SK-N-SH (cell line): ENCODE results near the genes AIF1L and PRRT1B.

GRCh38 chr9:130715536-130715968, 22.0 kb downstream of the EXOSC2 start:
- RRBS: no CpG with 5 or more reads among the region's 3 CpGs
CAGE:
- cytosol, long polyA plus RNA: no peak
- long polyA plus RNA: no peak
- nucleus, long polyA plus RNA: no peak

- RRBS: no CpG with 5 or more reads among the region's 6 CpGs
CAGE:
- cytosol, long polyA plus RNA: no peak
- long polyA plus RNA: no peak
- nucleus, long polyA plus RNA: no peak
Observed at GRCh38 chr9:130772171-130772876, 62.7 kb upstream of the ABL1 start.

GRCh38 chr9:130788782-130789883, 45.9 kb upstream of the ABL1 start:
- RRBS: no CpG with 5 or more reads among the region's 5 CpGs
CAGE:
- cytosol, long polyA plus RNA: no peak
- long polyA plus RNA: no peak
- nucleus, long polyA plus RNA: no peak

DNA sequence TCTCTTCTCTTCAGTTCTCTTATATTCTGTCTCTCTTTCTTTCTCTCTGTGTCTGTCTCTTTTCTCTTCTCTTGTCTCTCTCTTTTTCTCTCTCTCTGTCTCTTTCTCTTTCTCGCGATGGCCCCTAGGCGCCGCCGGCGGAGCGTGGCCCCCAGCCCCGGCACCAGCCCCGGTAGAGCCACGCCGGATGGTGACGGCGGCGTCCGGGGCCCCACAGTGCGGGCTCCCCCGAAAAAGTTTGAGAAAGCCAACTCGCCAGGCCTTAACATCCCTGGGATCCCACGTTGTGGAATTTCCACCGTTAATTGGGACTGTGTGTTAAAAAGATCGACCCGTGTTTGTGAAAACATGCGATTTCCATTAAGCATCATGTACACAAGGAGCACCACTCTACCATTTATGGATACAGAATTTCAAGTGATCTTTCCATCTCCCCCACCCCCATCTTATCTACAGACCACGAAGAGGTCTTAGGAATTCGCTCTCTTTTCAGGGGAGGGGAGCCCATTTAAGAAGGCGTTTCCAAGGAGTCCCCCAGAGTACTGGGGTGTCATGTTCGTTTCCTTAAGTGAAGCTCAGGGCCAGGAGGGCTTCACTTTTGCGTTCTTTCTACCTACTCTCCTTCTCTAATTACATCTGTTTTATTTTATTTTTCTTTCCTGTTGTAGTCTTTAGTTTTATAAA, 756 bp downstream of the ABL1 start:
- RRBS: no CpG with 5 or more reads among the region's 28 CpGs
CAGE:
- cytosol, long polyA plus RNA: no peak
- long polyA plus RNA: no peak
- nucleus, long polyA plus RNA: no peak

DNA sequence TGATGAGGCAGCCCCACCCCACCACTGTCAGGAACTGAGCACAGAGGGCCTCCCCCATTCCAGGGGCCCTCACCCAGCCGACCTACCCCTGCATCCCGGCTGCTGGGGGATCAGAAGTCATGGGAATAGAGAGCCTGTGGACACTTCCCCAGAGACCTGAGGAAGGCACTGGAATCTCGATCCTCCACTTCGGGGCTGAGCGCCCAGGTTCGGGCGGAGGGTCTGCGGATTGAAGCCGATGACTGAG, 198 bp downstream of the QRFP start:
- RRBS: no CpG with 5 or more reads among the region's 9 CpGs
CAGE:
- cytosol, long polyA plus RNA: no peak
- long polyA plus RNA: no peak
- nucleus, long polyA plus RNA: no peak

DNA sequence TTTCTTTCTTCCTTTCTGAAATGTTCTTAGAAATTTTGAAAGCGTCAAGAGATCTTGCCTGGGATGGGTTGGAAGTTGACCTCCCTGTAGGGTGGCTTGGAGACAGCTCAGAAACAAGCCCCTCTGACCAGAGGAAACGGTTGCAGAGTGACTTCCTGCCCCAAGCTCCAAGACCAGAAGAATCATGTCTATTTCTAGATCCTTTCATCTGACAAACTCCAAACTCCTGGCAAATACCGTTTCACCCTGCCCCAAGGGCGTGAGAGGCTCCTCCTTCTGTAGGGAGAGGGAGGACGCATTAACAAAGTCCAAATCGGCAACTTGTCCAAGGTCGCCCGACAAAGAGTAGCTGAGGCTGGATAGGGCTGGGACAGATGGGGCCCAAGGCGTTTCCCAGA, 3.9 kb downstream of the FIBCD1 start:
- RRBS: no CpG with 5 or more reads among the region's 9 CpGs
CAGE:
- cytosol, long polyA plus RNA: no peak
- long polyA plus RNA: no peak
- nucleus, long polyA plus RNA: no peak

DNA sequence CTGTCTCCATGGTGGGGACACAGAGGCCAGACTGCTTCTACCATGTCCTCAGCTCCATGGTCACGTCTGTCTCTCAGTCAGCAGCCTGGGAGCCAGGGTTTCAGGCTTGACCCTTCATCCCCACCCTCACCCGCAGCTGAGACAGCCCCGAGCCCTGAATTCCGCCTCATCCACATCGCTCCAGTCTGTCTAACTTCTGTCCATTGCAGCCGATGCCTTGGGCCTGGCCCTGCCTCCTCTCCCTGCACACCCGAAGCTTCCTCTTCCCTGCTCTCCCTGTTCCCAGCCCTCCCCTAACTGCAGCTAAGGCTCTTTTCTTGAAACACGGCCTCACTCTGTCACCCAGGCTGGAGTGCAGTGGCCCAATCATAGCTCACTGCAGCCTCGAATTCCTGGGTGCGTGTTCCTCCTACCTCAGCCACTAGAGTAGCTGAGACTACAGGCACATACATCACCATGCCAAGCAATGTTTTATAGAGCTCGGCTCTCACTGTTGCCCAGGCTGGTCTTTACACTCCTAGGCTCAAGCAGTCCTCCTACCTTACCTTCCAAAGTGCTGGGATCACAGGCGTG, 28.3 kb downstream of the LAMC3 start:
- RRBS: no CpG with 5 or more reads among the region's 12 CpGs
CAGE:
- cytosol, long polyA plus RNA: no peak
- long polyA plus RNA: no peak
- nucleus, long polyA plus RNA: no peak

DNA sequence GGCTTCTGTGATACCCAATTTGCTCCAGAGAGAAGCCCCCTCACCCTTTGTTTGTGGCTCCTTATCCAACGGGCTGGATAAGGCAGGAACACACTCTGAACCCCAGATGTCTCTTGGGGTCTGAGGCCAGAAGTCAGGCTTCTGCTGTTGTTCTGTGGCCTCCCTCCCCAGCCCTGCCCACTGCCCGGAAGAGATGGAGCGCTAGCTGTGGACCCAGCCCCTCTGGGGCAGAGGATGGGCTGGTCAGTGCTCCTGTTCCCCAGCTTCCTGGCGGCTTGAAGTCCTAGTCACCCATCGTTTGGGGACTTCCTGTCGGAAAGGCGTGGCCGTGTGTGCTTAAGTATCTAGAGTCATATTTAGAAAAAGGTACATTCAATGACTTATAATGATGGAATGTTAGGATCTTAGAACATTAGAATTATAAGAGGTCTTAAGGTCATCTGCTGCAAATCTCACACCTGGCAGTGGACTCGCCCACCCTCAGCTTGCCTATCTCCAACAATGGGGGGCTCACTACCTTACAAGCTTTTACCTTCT, 13.6 kb upstream of the AIF1L start:
- RRBS: no CpG with 5 or more reads among the region's 9 CpGs
CAGE:
- cytosol, long polyA plus RNA: no peak
- long polyA plus RNA: no peak
- nucleus, long polyA plus RNA: no peak

DNA sequence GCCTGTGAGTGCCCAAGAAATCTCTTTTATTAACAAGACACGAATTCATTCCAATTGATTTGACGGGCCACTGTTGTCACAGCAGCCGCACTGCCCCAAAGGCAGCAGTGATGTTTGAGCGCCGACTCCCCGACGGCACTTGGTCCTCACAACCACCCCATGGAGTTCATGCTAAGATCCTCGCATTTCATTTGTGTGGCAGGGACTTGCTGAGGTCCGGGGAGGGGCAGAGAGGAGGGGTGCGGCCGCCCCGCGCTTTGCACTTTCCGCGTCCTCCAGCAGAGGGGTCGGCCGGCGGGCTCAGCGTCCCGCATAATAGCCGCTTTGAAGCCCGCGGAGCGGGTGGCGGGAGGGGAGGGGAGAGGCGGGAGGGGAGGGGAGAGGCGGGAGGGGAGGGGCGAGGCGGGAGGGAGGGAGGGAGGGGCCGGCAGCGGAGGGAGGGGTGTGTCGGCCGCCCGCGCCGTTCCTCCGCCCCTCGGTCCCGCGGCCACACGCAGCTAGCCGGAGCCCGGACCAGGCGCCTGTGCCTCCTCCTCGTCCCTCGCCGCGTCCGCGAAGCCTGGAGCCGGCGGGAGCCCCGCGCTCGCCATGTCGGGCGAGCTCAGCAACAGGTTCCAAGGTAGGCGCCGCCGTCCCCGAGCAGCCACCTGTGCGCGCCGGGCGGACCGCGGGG, at the start of gene AIF1L:
TSS of gene AIF1L (plus strand) at position 490 of the 673 bp plus-strand sequence.
- RRBS: 4% methylated on average over 42 of the region's 67 CpGs
CAGE:
- cytosol, long polyA plus RNA: no peak
- long polyA plus RNA: no peak
- nucleus, long polyA plus RNA: no peak

- RRBS: 92% methylated on average over 10 of the region's 25 CpGs
CAGE:
- cytosol, long polyA plus RNA: no peak
- long polyA plus RNA: no peak
- nucleus, long polyA plus RNA: no peak
Observed at GRCh38 chr9:131111726-131112373, 13.5 kb upstream of the NUP214 start.

GRCh38 chr9:131214631-131215525, 61.4 kb downstream of the FAM78A start:
- RRBS: no CpG with 5 or more reads among the region's 8 CpGs
CAGE:
- cytosol, long polyA plus RNA: no peak
- long polyA plus RNA: no peak
- nucleus, long polyA plus RNA: no peak

DNA sequence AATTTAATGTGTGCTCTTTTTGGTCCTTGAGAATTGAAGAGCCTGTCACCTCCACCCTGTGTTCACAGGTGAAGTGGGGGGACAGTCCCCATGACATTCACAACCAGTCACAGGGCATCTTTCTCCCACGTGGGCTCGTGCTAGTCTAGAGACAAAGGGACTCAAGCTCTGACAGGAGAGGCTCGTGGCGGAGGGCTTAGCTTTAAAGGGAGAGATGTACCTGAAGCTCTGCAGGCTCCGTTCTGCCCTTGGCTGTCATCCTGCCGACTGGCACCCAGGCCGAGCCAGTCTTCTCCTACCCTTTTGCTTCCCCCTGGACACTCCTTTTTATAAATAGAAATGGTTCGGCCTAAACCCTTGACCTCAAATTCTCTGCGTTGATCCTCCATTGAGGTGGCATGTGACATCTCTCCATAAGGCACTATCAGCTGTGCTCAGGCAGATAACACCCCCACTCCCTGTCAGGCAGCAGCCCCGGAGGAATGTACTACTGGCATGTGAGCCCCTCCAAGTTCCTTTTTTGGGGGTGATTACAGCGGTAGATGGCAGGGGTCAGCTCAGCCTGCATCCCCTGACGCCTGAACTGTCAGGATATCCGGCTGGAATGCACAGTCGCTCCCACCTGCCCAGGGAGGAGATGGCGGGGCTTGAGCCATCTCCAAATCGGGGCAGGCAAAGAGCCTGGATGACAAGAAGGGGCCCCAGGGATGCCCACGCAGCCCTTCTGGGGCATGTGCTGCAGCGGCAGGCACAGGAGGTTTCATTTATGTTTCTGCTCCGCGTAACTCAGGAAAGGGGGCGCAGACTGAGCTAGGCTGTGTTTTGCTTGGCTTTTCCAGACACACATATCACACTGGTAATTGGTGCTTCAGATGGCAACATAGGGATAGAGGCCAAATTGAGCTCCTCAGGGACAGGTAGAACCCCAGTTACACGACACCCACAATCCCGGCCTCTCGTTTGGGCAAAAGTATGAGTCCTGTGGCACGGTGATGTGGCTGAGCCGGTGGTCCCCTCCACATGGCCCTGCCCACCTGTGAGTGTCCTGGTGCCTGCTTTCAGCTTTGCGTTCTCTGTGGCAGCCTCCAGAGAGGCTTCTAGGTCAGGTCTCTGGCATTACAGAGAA, 40.8 kb downstream of the FAM78A start:
- RRBS: over 99% methylated on average over 6 of the region's 27 CpGs
CAGE:
- cytosol, long polyA plus RNA: no peak
- long polyA plus RNA: no peak
- nucleus, long polyA plus RNA: no peak

DNA sequence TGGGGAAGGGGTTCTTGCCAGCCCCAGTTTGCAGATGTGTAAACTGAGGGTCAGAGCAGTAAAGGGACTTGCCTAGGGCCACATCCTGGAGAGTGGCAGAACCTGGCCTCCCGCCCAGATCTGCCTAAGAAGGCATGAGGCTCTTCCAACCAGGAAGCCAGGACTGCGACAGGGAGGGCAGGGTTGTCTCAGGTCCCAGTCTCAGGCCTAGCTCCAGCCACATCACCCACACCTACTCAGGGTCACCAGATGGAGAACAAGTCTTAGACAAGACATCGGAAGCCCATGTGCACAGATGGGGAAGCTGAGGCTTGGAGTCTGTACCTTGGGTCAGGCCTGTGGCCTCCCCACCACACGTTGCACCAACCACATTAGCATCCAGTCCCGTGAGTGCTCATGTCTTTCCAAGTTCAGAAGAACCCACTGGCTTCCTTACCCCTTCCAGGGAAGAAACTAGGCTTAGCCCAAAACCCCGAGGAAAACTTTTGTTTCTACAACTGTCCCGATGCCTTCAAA, 2.4 kb downstream of the FAM78A start:
- RRBS: no CpG with 5 or more reads among the region's 7 CpGs
CAGE:
- cytosol, long polyA plus RNA: no peak
- long polyA plus RNA: no peak
- nucleus, long polyA plus RNA: no peak

DNA sequence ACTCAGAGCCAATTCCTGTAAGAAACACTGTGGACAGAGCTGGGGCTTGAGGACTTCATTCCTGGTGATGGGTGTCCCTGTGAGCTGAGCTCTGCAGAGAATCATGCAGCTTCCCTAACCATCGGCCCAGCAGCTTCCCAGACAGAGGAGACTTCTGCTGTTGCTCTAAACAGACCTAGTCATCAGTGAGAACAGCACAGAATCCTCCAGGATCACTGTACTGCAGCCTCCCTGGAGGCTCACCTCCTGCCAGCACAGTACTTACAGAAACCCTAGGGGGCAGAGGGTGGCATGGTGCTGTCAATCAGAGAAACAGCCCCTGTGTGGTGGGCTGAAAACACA, 39.2 kb downstream of the PRRC2B start:
- RRBS: no CpG with 5 or more reads among the region's 1 CpG
CAGE:
- cytosol, long polyA plus RNA: no peak
- long polyA plus RNA: no peak
- nucleus, long polyA plus RNA: no peak

- RRBS: no CpG with 5 or more reads among the region's 22 CpGs
CAGE:
- cytosol, long polyA plus RNA: no peak
- long polyA plus RNA: no peak
- nucleus, long polyA plus RNA: no peak
Observed at GRCh38 chr9:131478870-131479949, 23.5 kb upstream of the POMT1 start.

DNA sequence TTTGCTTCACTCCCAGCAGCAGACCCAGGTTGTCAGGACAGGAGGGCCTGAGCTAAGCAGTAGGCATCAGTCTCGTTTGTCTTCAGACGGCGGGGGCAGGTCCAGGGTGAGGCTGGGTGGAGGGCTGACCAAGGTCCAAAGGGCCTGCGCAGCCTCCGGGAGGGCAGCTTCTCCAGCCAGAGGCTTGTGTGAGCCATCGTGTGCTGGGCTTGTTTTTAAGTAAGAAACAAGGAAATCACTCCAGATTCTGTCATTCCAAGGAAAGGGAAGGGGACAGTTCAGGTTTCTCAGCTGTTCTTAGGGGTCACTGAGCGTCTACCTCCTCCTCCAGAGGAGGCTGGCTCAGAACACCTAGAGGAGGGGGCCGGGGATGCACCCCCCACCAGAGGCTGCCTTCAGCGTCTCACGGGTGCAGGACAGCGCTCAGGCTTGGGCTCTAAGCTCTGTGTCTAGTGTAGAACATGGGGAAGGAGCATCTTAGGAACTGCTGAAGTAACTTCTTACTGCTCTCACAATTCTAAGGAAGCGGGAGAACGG, 5.5 kb upstream of the POMT1 start:
- RRBS: no CpG with 5 or more reads among the region's 13 CpGs
CAGE:
- cytosol, long polyA plus RNA: no peak
- long polyA plus RNA: no peak
- nucleus, long polyA plus RNA: no peak

DNA sequence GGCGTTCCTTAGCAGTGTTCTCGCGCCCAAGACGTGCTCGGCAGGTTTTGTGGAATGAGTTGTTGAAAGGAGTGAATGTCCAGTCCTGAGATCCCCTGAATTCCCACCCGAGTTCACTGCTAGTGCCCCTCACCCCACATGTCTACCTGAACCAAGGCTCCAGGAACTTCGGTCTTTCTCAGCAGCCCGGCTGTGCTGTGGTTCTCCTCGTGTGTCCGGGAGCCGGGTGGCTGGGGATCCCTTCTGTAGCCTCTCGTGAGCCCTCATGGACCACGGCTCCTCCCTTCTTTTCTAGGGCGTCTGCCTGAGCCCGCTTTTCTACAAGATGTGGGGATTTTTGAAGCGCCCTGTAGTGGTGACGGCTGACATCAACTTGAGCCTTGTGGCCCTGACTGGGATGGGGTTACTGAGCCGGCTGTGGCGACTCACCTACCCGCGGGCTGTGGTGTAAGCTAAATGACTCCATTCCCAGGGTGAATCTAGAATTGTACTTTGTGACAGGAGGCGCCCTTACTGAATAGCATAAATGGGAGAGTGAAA, 1.2 kb downstream of the POMT1 start:
- RRBS: no CpG with 5 or more reads among the region's 22 CpGs
CAGE:
- cytosol, long polyA plus RNA: no peak
- long polyA plus RNA: no peak
- nucleus, long polyA plus RNA: no peak

DNA sequence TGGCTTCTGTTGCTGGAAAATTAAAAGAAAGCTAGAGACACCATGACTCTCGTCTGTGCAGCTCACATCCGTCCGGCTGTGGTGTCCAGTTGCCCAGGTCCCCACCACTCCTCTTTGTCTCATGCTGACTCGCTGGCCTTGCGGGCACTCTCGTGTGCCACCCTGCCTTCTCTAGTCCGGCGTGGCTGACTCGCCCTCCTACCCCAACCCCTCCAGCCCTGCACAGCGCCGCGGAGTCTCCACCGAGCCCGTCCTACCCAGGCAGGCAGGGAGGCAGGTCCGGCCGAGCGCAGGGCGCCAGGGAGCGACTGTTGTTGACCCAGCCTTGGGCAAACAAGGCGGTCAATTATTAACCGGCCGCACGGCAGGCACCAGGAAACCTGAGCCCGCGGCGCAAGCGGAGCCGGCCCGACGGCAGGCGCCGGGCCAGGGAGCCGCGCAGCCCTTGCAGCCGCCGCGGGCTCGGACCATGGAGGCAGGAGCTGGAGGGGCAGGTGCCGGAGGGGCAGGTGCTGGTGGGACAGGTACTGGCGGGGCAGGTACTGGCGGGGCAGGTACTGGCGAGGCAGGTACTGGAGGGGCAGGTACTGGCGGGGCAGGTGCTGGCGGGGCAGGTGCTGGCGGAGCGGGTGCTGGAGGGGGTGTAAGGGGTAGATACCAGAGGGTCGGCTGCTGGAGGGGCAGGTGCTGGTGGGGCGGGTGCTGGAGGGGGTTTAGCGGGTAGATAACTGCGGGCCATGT, at the start of gene PRRT1B:
TSS of gene PRRT1B (plus strand) at position 377 of the 741 bp plus-strand sequence.
- RRBS: 14% methylated on average over 26 of the region's 50 CpGs
CAGE:
- cytosol, long polyA plus RNA: no peak
- long polyA plus RNA: no peak
- nucleus, long polyA plus RNA: no peak

DNA sequence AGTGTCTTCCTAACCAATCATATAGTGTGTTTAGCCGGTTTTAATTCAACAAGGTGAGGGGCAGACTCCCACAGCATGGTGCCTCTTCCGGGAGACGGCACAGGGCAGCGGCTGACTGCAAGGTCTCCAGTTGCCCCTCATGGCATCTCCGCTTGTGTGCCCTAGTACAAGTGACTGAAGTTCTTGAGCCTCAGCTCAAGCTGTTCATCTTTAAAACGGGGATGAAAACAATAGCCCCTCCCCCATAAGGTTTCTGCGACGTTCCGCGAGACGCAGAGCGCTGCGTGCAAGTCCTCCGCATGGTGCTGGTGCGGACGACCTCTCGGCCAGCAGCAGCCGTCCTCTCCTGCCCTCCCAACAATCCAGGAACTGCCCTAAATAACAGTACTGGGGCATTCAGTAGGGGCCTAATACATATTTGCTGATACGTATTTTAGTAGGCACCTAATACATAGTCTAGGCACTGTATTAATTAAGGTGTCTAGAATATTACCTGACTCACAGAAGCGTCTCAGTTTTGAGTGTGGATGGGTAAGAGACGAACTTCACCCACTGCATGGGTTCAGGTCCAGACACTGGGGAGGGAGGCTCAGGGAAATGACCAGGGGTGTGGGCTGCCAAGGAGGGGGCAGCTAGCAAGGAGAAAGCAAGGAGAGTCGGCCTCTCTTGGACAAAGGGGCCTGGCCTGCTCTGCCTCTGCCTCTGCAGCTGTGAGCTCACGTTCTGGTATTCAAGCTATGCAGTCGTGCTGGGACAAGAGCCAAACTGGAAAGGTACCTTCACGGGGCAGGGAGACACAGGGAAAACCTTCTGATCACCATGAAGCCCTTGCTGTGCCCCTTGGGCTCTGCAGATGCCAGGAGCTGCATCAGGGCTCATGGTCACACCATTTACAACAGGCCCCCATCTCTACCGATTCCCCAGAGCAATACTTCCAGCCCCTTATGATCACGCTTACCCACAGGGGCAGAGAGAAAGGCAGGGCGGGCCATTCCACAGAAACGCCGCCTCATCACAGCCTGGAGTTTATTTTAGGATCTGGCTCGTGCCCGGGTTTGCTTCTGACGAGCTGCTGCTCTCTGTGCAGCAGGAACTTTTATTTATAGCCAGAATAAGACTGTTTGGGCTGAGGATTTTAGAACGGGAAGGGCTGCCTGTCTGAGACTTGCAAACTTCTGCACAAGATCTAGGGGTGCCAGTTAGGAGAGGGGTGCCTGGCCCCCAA, 63.0 kb downstream of the PRRT1B start:
- RRBS: no CpG with 5 or more reads among the region's 34 CpGs
CAGE:
- cytosol, long polyA plus RNA: no peak
- long polyA plus RNA: no peak
- nucleus, long polyA plus RNA: no peak

DNA sequence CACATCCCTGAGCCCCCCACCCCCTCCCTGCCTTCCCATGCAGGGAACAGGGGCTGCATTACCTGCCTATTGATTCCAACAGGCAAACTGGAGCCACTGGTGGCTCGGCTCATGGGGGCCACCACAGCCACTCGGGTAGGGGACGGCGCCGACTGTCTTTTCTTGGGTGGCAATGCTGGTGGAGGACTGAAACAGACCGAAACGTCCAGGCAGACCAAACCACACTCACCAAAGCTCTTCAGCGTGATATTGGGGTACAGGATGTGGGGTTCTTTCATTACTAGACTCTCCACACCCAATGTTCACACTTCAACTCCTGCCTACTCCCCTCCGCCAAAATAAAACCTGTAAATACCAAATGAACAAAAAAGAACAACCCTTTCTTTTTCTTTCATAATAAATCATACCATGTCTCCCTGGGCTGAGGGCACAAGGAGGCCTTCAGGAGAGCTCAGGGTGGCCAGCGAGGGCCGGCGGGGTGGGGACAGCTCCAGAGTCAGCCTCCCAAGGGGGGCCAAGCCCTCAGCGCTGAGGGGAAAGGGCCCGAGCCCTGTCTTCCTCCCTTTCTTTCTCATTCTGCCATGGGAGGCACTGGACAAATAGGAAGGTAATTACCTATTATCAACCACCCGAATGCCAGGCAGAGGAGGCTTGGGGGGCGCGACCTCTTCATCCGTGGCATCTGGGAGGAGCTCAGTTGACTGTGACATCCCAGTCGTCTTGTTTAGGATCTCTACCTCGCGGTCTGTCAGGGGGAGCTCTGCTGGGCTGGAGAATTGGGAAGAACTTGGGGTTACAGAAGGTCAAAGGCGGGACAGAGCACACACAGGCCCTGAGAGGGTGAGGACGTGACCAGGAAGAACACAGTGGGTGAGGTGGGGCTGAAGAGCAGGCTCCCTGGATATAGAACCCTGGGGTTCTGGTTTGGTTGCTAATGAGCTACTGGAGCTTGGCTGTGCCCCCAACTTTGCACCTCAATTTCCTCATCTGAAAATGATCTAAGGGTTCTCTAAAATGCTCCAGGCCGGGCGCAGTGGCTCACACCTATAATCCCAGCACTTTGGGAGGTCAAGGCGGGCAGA, 83.5 kb downstream of the PRRT1B start:
- RRBS: no CpG with 5 or more reads among the region's 26 CpGs
CAGE:
- cytosol, long polyA plus RNA: no peak
- long polyA plus RNA: no peak
- nucleus, long polyA plus RNA: no peak